Hair follicle dermal papilla cell (primary cell): Measurements from ENCODE around the genes IRAK1, TEX28, TKTL1 and IKBKG.

DNA sequence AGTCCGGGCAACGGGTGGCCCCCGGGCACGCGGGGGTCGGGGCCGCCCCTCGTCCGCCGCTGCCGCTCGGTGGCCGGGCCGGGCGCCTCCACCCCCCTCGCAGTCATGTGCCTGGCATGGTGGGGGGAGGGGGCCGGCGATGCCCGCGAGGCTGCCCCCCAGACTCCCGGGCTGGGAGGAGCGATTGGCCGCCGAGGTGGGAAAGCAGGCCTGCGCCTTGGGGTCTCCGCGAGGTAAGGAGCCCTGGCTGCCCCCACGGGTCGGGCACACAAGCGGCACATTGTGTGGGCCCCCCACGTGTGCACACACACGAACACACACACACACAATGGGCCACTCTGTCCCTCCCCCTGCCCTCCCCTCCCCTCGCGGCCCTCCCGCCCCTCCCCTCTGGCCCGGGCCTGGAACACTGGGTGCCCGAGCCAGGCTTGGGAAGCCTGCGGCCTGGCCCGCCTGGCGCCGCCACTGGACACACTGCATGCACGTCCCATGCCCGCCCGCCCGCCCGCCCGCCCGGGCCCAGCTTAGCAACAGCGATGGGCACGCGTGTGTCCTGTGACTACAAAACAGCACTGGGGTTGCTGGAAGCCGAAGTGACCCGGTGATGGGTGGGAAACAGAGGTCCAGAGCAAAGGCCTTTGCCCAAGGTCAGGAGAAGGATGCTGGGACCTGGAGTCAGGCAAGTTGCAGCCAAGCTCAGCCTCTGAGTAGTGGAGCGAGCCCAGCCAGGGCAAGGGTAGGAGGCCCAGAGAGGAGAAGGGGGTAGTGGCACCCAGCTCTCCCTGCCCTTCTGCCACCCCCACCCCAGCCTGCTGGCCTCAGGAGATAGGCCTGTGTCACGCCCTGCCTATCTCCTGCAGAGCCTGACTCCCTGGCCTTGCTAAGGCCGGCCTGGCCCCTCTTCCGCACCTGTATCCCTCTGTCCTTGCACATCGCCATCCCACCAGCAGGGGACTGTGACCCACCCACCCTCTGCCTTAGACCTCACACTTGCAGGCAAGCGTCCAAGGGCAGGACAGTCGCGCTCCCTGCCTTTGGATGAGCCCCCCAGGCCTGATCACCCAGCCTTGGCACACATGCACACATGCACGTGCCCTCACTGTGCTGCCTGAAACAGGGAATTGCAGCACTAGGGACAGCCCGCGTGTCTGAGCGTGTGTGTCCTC, 1.6 kb downstream of the SLC6A8 start:
- CAGE, long polyA plus RNA: no peak

GRCh38 chrX:153699111-153699759, 11.5 kb downstream of the SLC6A8 start:
- CAGE, long polyA plus RNA: no peak

DNA sequence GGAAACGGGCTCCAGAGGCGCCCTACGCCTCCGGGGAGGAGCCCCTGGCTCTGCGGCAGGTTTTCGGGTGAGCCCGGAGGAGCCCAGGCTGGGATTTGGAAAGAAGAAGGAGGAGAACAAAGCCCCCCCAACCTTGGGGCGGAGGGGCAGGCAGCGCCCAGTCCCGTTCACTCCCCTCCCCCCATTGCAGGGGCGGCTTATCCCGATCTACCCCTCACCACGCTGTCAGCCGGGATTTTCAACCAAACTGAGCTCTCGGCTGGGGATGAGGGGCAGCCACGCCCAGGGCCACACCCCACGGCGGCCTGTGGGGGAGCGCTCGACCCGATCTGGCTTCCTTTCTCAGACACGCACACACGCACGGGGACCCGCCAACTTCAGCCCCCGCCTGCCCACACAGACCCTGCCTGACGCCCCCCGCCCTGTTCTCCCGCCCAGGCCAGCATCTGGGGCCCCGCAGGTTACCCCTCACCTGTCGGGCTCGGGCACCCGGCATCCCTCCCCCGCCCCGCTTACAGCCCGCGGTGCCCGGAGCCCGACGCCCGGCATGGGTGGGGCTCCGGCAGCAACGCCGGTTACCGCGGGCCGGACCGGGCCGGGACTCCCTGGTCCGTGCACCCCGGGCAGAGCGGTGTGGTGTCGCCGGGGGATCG, 477 bp downstream of the L1CAM start:
- CAGE, long polyA plus RNA: no peak

- CAGE, long polyA plus RNA: no peak
Measured at GRCh38 chrX:153904028-153904378, 470 bp upstream of the AVPR2 start.

DNA sequence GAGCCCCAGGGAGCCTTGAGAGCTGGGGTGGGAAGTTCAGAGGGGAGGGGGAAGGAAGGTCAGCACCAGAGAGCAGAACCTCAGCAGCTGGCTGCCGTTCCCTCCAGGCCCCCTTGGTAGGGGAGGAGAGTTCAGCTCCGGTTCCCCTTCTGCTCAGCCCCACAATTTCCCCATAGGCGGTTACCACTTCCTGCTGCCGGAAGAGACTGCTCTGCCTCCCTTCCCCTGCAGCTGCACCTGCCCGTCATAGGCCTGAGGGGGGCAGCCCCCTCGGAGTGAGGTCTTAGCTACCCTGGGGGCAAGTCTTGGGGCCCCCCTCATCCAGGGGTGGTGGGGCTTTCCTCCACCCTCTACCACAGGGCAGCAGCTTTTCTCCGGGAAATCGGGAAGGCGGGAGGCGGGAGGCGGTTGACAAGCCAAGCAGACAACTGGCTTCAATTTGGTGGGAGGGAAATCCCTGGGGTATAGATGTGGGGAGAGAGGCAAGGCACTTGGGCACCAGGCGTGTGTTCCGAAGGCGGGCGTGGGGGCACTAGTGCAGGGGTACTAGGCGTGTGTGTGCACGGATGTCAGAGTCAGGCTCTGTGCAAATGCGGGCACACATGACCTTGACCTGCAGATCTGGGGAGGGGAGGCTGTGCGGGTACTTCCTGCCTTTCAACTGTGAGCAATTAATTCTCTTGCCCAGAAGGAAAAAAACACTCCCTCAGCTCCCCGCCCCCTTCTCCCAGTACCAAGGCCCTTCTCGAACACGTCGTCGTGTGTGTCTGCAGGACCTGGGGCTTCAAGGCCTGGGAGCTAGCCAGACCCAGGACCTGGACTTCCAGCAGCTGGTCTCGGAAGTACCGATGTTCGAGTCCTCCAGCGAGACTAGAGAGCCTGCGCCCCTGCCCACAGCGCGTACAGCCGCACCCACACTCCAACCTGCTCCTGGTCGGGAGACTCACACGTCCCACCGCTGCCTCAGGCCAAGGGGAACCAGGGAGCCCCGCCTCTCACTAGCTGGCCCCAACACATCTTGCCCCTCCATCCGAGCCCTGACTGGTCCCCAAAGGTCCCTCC, 1.0 kb upstream of the ARHGAP4 start:
- CAGE, long polyA plus RNA: no peak

DNA sequence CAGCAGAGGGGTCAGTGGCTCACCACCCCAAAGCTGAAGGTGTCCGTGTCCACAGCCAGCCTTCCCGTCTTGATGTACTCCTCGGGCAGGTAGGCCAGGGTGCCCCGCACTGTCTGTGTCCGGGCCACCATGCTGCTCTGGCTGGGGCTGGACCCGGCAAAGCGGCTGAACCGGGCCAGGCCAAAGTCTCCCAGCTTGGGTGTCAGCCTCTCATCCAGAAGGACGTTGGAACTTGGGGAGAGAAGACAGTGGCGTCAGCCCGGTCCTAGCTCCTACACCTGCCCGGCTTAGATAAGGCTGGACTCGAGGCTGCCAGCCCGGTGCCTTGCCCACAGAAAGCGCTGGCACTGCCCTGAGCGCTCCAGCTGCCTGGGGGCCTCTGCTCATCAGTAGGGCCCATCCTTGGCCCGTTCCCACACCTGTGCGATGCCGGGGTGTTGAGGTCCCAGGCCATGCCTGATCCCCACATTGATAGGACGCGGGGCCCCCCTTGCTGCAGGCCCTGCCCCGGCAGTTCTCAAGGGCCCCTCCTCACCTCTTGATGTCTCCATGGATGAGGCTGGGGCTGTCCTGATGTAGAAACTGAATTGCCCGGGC, 3.2 kb downstream of the IRAK1 start:
- CAGE, long polyA plus RNA: no peak

- CAGE, long polyA plus RNA: no peak
Measured at GRCh38 chrX:154019620-154020923, at the start of gene IRAK1. Gene IRAK1, minus strand, starts transcription at chrX:154019902.

DNA sequence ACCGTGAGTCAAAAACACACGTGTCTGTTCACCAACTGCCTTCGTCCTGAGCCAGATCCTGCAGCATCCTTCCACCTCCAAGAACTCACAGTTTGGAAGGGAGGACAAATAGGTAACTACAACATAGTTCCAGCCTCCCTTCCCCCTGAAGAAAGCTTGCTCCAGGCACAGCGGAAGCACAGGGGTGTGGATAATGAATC, 19.0 kb upstream of the IRAK1 start:
- CAGE, long polyA plus RNA: no peak

- CAGE, long polyA plus RNA: no peak
Measured at GRCh38 chrX:154076181-154076778, 21.2 kb downstream of the MECP2 start.

DNA sequence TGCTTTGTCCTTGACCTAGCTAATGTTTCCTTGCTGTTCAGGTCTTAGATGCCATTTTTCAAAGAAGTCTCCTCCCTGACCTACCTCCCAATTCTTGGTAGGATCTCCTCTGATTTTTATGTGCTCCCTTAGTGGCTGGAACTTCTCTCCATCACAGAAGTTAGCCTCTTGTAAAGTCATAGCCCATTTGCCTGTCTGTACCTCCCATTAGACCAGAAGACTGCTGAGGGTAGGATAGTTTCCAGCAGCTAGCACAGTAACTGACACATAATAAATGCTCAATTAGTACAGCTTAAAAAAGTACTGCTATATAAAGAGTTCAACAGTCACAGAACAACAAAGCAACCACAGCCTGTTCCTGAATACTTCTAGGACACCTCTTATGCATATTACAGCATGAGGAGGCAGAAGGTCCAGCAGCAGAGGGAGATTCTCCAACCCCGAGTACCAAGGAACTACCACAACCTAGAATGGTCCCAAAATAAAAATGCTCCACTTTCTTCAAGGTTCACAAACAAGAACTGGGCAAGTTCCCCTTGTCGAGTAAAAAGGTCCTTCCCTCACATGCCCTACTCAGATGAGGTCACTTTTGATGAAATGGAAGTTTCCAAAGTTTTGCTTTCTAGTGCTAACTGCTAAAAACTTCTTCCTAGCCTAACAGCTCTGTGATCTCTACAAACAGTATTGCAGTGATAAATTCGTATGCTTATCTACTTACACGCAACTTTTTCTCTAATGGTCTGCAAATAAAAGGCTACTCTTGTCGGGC, 13.0 kb downstream of the MECP2 start:
- CAGE, long polyA plus RNA: no peak

- CAGE, long polyA plus RNA: no peak
Measured at GRCh38 chrX:154294828-154295544, at the start of gene TEX28. Gene TEX28, minus strand, starts transcription at chrX:154295124.

- CAGE, long polyA plus RNA: no peak
Measured at GRCh38 chrX:154295545-154296012, at the start of gene TKTL1. Gene TKTL1, plus strand, starts transcription at chrX:154295795.

GRCh38 chrX:154360492-154360846, 14.0 kb downstream of the FLNA start:
- CAGE, long polyA plus RNA: no peak

DNA sequence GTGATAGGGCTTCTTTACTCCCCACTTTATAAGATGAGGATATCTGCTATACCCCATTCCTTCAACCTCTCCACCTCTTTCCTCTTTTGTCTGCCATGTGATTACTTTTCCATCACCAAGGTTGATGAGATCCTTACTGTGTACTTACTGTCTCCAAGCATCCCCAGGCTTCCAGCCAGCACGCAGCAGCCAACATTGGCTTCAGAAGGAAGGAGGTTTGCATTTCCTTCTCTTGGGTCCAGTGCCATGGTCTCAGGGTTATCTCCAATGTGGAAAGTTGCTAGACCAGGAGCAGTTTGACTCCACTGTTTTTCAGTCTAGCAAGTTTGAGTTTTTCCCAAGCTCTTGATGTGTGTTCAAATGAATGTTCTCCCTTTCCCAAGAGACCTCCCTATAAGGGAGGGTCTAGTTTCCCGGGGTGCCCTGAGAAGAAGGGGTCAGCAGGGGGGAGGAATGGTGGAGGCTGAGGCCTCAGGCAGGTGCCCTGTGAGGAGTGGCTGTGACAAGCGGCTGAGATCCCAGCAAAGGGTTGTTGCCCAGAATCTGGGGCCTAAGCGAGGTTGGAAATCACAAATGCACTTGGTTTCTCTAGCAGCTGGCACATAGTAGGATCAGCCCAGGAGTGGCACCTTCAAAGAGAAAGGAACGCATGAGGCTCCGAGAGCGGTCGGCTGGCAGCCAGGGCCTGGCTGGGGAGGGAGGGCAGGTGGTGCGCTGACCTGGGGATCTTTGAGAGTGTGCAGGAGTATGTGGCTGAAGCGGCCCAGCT, 7.2 kb downstream of the TAFAZZIN start:
- CAGE, long polyA plus RNA: no peak

DNA sequence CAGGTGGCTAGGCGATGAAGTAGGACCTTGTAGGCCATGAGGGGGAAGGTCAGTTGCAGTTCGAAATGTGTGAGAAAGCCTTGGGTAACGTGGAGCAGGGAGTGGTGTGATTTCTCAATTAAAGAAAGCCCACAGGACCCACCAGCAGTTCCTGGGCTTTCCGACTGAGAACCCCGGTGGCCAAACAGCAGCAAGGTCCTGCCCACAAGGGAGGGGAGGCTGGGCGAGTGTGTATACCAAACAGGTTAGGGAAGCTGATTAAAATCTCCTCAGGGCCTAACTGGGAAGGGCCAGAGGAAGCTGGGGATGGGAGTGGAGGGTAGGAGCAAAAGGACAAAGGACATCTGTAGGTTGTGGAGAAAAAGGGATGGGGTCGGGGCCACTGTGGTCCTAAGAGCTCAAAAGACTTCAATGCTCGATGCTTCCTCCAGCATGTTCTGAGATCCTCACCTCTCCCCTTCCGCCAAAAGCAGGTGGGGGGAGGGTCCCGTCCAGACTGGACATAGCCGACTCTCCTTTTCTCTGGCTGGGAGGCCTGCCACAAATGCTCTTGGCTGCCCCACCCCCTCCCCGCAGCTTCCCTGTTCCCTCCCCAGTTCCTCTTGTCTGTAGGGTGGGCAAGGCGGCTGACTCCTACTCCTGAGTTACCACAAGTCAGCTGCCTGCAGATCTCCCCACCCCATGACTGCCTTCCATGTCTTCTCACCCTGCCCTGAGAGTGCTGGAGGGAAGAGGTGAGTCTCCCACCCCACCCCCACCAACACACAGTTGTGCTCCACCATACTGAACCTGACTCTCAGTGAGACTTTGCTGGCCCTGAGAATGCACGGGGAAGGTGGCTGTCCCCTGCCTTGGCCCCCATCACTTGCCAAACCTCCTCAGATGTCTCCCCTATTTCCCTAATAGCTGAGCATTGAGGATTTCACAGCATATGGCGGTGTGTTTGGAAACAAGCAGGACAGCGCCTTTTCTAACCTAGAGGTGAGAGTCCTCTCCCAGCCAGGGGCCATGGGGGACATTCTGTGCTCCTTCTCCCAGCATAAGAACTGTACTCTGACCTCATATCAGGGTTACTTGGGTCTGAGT, 2.8 kb downstream of the ATP6AP1 start:
- CAGE, long polyA plus RNA: no peak

DNA sequence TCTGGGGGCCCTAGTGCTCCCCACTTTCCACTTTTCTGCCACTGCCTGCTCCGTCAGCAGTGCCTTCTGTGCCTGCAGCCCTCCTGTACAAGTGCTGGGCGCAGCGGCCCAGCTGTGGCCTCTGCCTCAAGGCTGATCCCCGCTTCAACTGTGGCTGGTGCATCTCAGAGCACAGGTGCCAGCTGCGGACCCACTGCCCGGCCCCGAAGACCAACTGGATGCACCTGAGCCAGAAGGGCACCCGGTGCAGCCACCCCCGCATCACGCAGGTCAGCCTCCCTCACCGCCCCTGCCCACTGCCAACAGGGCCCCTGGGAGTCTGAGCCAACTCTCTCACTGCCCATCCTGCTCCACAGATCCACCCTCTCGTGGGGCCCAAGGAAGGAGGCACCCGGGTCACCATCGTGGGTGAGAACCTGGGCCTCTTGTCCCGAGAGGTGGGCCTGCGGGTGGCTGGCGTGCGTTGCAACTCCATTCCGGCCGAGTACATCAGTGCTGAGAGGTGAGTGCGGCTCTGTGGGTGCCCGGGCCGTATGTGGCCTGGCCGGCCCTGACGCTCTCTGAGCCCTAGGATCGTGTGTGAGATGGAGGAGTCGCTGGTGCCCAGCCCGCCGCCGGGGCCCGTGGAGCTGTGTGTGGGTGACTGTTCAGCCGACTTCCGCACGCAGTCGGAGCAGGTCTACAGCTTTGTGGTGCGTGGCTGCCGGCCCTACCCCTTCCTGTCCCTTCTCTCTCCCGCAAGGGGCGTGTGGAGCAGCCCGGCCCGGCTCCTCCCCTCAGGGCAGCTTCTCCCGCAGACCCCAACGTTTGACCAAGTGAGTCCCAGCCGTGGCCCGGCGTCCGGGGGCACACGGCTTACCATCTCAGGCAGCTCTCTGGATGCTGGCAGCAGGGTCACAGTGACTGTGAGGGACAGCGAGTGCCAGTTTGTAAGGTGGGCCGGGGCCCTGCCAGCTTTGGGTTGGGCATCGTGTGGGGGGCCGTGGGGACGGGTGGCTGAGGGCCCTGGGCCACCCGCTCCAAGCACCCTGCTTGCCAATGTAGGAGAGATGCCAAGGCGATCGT, 7.8 kb downstream of the PLXNA3 start:
- CAGE, long polyA plus RNA: no peak

- CAGE, long polyA plus RNA: no peak
Measured at GRCh38 chrX:154467440-154468233, 9.6 kb downstream of the PLXNA3 start.

GRCh38 chrX:154475487-154475959, 3.6 kb downstream of the LAGE3 start:
- CAGE, long polyA plus RNA: no peak

DNA sequence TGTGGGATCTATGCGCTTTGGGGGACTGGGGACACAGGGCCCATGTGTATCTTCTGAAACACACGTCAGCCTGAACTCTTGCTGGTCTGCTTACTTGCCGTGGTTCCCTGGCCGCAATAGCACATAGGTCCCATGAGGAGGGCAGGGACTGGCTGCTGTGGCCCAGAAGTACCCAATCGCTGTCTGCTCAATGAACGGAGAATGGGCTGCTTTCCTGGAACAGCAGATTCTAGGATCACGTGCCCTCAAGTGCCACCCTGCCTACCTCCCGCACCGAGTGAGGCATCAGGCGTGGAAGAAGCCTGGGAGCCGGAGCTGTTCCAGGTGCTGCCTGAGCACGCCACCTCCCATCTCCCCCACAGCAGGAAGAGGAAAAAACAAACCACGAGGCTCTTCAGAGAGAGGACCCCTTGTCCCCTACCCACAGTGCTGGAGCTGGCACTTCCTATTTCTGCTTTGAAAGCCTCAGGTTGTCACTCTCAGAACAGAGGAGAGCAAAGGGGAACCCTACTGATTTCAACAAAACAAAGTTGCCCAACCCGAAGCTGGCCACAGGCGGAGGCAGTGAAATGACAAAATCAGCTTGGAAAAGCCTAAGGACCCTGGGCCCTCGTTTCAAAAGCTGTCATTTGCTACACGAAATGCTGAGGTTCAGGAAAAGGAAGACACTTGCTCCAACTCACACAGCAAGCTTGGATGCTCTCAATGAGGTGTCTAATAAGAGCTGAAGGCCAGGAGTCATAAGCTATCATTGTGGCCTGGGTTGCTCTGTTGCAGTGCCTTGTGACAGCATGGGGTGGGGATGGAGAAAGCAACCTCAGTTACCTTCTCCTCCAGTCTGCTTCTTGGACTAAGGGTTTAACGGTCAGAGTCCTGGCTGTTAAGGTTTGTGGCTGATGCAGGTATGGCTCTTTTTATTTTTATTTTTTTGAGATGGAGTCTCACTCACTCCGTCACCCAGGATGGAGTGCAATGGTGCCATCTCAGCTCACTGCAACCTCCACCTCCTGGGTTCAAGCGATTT, 3.6 kb downstream of the G6PD start:
- CAGE, long polyA plus RNA: no peak

DNA sequence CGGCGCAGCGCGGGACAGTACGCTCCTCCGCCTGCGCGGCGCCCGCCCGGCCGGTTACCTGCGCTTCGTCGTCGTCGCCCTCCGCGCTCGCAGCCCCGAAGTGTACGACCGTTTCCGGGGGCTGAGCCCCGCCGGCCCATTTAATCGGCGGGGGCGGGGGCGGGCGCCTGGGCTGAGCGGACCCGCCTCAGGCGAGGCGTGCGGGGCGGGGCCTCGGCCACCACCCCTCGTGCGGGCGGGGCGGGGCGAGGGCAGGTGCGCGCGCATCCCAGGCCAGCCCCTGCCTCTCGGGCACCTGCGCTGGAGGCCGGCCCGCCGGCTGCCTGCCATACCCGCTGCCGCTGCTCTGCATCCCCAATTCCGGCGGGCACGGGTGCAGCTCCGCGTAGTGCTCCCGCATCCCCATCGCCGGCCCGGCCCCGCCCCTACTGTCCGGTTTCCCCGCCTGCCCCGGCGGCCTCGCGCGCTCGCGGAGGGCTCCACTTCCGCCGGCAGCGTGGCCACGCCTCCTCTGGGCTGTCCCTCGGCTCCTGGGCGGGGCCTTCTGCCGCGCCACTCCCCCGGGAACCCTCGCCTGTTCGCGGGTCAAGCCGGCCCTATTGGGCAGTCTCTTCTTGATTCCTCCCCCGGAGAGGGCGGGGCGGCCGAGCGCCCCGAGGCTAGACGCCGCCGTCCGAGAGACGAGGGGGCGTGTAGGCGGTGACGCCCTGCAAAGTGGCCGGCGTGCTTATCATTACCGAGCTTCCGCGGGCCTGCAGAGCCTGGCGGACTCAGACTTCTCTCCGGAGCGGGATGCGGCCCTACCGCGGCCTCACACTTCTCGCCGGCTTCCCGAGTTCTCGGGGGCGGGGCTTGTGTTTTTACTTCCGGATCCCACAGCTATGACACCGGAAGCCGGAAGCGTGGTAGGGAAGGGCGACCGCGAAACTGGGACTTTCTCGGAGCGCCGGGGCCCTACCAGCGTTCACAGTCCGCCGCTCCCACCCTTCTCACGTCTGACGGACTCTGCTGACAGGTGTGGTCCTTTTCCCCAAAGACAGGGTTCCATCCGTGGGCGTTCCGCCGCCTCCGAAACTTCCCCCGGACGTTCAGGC, at the start of gene IKBKG:
Gene IKBKG (plus strand): TSS at position 890 of the 1,094 bp plus-strand sequence.
- CAGE, long polyA plus RNA: no peak